Psoas muscle (tissue), 2 donors: ENCODE measurements around the gene CHODL.

DNA sequence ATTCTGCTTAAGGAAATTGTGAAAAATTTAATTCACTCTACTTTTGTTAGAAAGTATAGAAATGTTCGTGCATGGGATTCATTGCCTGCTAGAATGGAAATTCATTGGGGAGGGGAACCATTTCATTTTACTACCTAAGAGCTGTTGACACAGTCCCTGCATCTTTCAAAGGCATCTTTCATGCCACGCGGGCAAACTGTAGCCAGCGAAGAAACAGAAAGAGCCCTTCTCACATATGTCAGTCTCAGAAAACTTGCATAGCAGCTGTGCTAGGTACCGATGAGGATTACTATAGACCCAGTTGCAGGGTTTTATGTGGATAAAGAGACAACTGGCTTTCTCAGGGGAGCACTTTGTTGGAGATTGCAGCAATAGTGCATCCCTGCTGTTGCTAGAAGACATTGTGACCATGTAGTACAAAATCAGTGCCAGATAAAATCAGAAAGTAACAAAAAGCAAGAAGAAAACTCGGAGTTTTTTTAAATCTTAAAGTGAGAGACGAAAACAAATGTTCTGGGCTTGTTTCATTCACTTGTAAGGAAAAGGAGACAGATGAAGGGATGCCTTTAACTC is 803.9 kb downstream of the USP25 start:
- PRO-cap, 2 experiments = no peak in any of the 2 experiments

- PRO-cap, 2 experiments = no peak in any of the 2 experiments
Observed at GRCh38 chr21:16538956-16539203, 809.1 kb downstream of the USP25 start.

DNA sequence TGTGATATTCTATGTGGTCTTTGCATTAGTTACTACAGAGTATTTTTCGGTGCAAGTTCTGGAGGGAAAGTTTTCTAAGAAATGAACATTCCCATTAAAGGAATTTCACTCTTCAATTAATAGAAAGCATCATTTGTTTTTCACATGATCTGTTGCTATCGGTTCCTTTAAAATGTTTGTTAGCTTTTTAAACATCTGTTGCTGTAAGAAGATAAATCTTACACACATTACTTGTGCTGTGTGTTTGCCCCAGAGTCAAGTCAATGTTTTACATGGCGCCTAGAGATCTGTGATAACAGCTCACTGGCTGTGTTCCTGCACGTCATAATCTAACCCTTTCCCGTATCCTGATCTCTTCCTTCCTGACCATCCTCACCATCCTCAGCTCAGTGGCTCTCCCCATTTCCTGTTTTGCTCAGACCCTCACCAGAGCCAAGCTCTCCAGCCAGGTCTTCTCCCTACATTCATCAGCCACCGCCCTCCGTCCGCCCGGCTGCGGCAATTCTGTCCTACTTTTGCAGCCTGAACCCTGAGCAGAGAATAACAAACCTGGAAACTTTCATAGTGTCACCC is 824.6 kb downstream of the USP25 start:
- PRO-cap, 2 experiments = no peak in any of the 2 experiments

- PRO-cap, 2 experiments = no peak in any of the 2 experiments
Observed at GRCh38 chr21:17185730-17186097, 327.1 kb upstream of the CXADR start.

GRCh38 chr21:17817924-17818530 is 1.1 kb downstream of the C21orf91 start:
- PRO-cap, 2 experiments = no peak in any of the 2 experiments

DNA sequence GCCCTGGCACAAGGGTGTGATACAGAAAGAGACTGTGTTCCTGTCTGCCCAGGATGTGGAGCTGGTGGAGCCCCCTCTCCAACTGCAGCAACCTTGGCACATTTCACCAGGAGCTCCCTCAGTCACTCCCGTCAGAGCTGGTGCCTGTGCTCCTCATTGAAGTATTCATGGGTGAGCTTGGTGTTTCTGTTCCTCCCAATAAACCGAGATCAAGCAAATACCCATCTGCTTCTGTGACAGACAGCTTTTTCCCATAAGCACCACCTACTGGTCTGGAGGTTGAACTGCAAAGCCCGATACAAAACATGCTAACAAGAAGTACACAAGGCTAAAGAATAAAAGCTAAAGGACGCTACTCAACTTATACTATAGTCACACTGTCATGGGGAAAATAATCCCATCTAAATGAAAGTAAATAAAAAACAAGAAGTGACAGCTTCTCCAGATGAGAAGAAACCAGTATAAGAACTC is 111.9 kb upstream of the C21orf91 start:
- PRO-cap, 2 experiments = no peak in any of the 2 experiments

GRCh38 chr21:18244248-18244983 is at the start of gene CHODL:
TSS of gene CHODL (plus strand) at chr21:18244833.
- PRO-cap, 2 experiments = peak in 2 of 2 experiments; most common plus-strand start chr21:18244833 (in 2)

- PRO-cap, 2 experiments = no peak in any of the 2 experiments
Observed at GRCh38 chr21:18443448-18444077, 40.0 kb upstream of the TMPRSS15 start.

GRCh38 chr21:18654443-18654848 is 250.9 kb upstream of the TMPRSS15 start:
- PRO-cap, 2 experiments = no peak in any of the 2 experiments

DNA sequence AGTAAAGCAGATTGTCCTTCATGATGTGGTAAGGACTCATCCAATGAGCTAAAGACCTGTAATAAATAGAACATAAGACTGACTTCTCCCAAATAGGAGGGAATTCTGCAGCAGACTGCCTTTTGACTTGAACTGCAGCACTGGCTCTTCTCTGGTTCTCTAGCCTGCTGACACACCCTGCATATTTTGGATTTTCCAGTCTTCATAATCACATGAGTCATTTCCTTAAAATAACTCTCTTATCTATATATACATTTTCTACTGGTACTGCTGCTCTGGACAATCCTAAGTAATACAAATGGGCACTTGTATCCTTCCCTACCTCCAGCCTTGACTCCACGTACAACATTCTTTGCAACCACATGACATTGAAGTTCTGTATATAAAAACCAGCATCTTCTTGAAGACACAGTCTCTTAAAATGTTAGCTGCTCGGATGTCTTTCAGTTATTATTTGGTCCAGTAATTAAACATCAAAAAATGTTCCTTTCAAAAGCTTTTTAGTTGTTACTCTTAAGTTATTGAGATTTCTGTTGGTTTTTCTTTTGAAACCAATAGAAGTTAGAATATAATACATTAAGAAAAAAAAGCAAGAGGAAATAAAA is 429.4 kb upstream of the TMPRSS15 start:
- PRO-cap, 2 experiments = no peak in any of the 2 experiments

DNA sequence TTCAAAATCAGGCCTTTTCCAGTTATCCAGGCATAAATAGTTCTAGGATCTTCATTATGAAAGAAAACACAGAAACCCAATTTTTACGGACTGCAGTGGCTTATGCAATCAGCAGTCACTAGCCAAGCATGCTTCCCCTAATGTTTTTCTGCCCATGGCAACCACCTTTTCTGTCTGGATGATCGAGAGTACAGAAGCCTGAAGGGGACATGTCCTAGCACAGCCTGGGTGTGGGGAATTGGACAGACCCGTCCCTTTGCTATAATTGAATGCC is 29.8 kb upstream of the NCAM2 start:
- PRO-cap, 2 experiments = no peak in any of the 2 experiments

DNA sequence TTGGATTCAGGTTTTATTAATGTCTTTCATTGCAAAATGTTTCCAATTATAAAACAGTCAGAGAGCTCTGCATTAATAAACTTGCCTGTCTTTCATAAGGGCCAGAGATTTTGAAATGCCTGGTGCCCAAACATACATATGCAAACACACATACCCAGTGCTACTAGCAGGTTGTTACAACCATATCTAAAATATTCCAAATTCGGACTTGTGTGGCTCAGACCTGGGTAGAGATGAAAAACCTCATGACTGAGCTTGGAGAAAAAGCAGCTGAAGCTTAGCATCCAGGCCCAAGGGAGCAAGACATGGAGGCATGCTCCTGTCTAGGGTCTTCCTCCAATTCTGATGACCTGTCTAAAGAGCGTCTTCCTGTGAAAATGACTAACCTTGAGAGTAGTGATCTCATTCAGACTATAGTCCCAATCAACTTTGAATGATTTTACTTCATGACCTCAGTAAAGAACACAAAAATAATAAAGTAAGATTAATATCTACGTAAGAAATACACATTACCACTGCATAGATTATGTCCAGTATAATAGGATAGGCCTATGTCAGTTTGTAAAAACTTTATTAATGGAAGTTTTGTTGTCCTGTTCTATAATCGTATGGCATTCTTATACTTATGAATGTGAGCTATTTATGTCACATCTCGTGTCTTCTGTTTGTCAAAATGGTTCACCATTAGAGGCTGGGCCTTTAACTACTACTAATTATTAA is 201.1 kb downstream of the NCAM2 start:
- PRO-cap, 2 experiments = no peak in any of the 2 experiments

DNA sequence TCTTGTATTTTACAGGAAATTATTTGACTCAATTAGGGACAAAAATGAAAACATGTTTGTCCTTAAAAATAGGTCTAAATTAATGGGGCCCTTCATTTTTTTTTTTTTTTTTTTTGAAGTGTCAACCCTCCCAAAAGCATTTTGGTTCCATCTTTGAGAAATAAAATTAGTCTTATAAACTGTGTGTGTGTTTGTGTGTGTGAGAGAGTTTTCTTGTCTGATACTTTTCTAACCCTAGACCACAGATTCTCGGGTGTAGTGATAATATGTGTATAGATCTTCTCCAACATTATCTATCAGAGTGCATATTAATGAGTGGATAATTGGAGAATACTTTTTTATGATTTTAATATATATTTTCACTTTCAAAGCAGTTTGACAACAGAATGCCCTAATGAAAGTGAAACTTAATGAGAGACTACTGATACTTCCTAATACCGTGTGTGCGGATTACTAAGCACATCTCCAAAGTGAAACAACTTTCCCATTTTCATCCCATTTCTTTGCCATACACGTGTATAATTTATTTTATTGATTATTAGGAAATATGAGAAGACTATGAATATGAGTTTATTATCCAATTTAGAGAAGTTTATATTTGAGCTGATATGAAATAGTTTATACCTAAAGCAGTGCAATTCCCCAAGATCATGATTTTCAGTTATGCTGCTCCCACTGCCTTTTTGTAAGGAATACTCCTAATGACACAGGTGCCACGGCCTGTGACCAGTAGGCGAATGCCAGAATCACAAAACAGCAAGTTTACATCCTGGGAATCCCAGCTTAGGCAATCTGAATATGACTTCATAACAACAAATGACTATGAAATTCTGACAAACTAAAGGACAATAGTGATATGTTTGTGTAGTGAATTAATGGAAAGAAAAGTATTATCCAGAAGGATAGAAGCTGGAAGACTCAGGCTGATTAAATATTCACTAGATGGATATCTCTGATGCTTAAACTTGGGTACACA is 202.7 kb downstream of the NCAM2 start:
- PRO-cap, 2 experiments = no peak in any of the 2 experiments

GRCh38 chr21:23886835-23887269 is 1720.4 kb downstream of the MRPL39 start:
- PRO-cap, 2 experiments = no peak in any of the 2 experiments

DNA sequence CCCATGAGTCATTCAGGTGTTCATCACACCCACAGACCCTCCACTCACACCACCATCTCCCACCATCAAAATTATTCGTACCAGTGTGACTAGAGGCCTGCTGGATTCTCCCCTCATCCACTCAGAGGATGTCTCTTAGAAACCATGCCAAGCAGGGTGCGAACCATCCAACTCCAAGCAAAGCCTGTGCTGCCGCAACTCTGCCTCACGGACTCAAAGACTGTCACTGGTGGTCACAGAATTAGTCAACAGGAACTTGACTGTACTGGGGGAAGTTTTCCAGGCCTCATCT is 211.0 kb downstream of the MRPL39 start:
- PRO-cap, 2 experiments = no peak in any of the 2 experiments

GRCh38 chr21:25637758-25638068 is 1.3 kb upstream of the JAM2 start:
- PRO-cap, 2 experiments = no peak in any of the 2 experiments

DNA sequence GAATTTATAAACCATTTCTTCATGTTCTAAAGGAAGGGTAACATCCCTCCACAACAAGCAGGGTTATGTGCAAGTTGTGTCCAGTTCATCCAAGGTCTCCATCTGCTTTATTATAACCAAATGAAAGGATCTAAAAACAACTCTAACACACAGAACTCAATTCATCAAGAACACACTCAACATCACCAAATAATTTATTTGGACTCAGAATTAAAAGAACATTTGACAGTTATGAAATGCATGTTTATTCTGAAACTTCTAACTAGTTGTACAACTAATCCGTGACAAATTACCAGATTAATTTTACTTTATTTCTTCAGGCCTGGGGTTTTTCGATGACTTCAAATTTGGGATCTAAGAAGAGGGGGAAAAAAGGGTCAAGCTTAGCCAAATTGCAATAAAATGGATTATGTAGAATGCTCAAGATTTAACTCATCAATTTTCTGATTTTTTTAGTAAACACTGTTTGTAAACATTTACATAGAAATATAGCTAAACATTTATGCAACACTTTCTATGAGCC is 10.3 kb downstream of the ATP5PF start:
- PRO-cap, 2 experiments = no peak in any of the 2 experiments

DNA sequence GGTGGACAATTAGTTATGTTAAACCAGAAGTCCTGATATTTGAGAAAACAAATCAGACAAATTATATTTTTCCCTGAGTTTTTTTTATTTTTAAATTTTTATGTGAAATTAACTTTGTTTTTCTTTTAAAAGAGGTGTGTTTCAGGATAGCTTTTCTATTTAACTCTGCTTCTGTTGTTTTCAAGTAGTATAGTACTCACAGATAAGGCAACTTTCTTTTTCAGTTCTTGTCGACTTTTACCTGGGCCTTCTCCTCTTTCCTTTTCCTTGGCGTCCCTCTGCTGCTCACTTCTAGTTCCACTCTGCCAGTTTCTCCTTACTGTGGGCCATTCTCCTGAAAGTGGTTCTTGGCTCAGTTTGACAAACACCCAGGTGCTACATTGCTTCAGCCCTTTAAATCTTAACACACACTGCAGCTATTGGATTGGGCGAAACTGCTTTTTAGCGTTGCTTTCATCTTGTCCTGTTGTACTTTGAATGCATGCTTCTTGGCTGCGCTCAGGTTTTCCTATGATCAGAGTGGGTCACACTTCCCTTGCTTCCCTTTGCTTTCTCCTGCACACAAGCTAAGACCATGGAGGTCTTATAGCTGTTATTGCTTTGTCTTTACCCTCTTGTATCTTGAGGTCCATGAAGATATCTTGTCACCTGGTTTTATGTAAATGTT is 21.5 kb downstream of the GABPA start:
- PRO-cap, 2 experiments = no peak in any of the 2 experiments

- PRO-cap, 2 experiments = no peak in any of the 2 experiments
Observed at GRCh38 chr21:25879130-25879380, 144.3 kb downstream of the GABPA start.

- PRO-cap, 2 experiments = no peak in any of the 2 experiments
Observed at GRCh38 chr21:25903477-25904054, 168.8 kb downstream of the GABPA start.